Neutrophil (primary cell): ENCODE measurements around a stretch of chr4.

DNA sequence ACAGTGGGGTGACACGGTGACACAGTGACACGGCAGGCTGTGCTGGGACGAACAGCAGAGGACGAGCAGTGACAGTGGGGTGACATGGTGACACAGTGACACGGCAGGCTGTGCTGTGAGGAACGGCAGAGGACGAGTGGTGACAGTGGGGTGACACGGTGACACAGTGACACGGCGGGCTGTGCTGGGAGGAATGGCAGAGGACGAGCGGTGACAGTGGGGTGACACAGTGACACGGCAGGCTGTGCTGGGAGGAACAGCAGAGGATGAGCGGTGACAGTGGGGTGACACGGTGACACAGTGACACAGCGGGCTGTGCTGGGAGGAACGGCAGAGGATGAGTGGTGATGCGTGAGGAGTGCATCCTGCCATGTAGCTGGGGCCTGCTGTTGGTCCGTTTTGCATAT is 36.0 kb upstream of the MXD4 start:
- PRO-cap: no peak

DNA sequence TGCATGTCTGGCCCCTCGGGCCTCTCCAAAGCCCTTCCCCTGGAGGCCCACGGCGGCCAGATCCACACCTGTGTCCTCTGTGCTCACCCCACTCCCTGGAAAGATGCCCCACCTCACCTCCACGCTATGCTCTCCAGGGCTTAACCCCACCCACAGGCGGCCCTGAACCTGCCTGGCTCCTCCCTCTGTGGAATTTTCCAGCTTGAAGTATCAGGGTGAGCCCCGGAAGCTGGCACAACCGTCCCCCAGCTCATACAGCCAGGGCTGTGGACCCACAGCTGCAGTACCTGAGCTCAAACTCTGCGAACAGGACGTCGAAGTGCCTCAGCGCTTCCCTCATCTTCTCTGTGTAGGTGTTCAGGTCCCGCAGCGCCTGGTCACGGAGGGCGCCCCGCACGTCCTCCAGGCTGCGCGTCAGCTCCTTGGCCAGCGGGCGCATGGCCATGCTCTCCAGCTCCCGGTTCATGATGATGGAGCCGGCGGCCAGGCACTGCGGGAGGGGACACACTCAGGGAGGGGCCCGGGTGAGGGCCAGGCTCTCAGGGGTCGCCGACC is 77.3 kb upstream of the MXD4 start:
- PRO-cap: no peak

DNA sequence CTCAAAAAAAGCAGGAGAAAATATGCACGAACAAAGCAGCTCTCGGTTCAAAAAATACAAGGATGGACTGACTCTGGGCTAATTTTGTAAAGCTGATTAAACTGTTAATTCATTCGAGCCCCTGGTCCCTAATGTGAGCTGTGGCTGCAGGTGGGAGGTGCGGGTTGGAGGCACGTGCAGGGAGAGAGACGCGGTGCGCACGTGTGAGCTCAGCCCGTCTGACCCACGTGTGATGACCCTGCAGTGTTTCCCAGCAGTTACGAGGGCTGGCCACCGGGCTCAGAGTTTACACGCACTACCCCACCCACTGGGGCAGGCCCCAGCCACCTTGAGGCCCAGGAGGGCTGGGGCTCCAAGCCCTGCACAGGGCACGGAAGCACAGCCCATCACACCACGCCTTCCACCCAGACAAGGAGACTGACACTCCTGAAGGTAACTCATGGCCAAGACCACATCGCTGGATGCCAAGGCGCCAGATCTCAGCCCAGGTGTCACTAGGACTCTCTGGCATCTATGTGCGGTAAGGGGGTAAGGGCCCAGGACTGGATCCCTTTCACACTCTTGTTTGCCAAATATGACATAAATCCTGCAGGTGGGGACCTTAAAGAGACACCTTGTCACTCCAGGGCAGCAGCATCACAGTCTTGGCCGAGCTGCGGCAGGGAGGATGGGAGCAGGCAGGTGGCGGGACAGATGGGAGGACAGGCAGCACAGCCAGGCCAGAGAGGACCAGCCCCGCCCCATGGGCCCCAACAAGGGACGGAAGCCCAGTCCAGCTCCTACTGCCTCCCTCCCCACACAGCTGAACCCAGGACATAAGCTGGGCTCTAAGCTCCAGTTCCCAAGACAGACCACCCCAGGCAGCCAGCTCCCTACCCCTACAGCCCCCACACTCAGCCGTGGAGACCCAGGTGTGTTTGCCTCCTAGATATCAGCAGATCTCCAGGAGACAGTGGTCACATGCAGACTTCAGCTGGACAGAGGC is 56.9 kb downstream of the ZFYVE28 start:
- PRO-cap: no peak

GRCh38 chr4:2503123-2503719 is 33.2 kb upstream of the FAM193A start:
- PRO-cap: no peak

DNA sequence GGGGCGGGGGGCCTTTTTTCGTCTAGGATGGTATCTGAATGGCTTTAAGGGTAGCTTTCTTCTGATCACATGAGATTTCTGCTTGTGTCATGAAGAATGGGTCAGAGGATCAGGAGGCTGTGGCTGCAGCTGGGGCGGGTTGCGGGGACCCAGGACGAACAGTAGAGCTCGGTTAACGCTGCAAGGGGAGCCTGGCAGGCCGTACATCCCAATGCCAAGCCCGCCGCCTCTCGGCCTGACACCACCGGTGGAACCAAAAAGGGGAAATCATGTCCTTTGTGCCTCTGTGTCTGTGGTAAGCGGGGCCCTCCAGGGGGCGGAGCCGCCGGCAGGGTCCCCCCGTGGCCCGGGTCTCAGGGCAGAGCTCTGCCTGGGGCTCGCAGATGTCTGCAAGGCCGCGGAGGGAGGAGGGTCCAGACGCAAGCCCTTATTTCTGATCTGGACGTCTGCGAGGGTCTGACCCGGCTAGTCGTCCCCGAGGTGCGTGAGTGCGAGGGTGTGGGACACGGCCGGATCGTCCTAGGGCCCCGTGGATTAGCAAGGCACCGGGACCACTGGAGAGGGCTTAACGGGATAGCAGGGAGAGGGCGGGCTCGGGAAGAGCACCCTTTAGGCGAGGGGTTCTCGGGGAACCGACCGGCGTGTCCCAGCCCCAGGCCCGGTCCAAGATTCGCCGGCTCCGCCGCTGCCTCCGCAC is 1.1 kb upstream of the FAM193A start:
- PRO-cap: no peak

DNA sequence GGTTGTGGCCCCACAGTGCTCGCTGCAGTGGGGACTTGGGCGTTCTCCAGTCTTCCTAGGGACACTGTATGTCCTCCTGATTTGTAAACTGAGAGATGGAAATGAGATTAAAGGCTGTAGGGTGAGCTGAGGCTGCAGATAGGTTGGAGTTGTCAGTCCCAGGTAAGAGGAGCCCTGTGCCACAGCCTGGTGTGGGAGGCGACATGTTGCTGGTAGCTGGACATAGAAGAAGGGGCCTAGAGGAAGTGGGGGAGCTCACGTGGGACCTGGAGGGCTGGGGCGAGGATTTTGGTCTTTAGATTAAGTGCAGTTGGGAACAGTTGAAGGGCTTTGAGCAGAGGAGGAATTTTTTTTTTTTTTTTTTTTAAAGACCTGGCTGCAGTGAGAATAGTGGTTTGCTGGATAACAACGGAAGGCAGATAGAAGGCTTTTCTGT is 36.0 kb downstream of the FAM193A start:
- PRO-cap: no peak

GRCh38 chr4:2587154-2587817 is 50.8 kb downstream of the FAM193A start:
- PRO-cap: no peak

GRCh38 chr4:2760702-2761502 is 4.8 kb upstream of the TNIP2 start:
- PRO-cap: no peak

- PRO-cap: no peak
These were observed 24.0 kb upstream of the ADD1 start for GRCh38 chr4:2819646-2820037.

- PRO-cap: no peak
These were observed 11.9 kb upstream of the ADD1 start for GRCh38 chr4:2831559-2832298.

DNA sequence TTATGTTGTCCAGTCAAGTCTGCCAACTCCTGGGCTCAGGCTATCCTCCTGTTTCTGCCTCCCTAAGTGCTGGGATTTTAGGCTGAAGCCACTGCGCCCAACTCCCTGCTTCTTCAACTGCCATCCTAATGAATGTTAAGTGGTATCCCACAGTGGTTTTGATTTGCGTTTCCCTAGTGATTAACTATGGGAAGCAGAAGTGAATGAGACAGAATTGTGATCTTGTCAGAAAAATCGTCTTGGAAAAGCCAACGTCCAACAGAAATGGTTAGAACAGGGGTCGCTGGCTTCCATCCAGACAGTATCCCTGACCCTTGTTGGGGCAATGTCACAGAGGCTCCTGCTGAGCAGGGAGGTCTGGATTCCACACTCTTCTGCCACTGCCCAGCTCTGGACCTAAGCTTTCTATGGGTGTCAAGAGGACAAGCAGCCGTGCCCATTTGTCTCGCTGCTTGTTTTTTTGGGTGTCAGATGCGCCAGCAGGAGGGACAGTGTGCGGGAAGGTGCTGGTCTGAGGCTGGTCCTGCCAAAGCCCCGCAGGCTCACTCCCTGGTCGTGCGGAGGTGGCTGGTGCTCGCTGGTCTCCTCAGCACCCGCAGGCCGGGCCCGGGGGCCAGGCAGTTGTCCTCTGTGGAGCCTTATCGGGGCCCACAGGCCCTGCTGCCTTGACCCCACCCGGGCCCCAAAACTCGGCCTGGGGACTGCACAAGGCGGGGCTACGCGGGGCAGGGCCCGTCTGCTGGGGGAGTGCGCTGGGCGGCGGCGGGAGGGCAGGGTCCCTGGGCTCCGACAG is 697 bp upstream of the ADD1 start:
- PRO-cap: no peak

DNA sequence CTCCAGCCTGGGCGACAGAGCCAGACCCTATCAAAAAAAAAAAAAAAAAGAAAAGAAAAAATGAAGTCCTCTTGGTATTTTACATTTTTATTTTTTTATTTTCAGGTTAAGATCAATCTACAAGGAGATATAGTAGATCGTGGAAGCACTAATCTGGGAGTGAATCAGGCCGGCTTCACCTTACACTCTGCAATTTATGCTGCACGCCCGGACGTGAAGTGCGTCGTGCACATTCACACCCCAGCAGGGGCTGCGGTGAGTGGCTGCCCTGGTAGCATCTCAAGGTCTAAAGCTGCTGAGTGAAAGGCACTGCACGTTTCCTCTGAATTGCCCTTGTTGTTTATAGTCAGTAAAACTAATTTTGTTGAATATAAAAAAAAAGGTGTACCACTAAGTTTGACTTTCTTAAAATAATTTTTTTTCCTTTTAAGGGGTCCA is 40.1 kb downstream of the MFSD10 start:
- PRO-cap: no peak

GRCh38 chr4:2932720-2933246 is 1.8 kb downstream of the MFSD10 start:
- PRO-cap: no peak

GRCh38 chr4:2964278-2964949 is 1.0 kb downstream of the GRK4 start:
- PRO-cap: no peak

DNA sequence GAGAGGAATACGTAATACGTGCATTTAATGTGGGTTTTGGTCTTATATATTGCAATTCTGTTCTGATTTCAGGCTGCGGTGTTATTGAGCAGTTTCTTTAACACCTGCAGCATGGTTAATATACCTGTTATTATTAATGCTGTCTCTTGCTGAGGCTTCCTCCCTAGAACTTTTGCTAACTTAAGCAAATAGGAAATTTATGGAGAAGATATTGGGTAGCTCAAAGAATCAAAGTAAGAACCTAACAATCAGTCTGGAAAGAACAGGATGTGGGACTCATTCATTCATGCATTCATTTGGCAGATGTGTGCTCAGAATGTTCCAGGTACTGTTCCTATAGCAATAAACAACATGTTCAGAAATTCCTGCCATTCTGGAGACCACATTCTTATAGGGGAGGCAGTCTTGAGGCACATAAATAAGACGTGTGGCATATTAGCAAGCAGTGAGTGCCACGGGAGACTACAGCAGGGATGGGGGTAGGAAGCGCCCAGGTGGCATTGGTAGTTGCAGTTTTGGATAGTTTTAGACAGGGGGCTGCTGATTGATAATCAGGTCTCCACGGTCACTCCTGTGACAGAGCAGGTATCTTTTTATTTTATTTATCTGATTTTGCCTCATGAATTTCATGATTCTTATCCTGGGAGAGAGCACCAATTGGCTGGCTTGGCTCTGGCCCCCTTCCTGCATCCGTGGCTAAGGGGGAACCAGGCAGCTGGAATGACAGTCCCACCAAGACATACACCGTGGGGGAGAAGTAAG is 5.1 kb downstream of the GRK4 start:
- PRO-cap: no peak

DNA sequence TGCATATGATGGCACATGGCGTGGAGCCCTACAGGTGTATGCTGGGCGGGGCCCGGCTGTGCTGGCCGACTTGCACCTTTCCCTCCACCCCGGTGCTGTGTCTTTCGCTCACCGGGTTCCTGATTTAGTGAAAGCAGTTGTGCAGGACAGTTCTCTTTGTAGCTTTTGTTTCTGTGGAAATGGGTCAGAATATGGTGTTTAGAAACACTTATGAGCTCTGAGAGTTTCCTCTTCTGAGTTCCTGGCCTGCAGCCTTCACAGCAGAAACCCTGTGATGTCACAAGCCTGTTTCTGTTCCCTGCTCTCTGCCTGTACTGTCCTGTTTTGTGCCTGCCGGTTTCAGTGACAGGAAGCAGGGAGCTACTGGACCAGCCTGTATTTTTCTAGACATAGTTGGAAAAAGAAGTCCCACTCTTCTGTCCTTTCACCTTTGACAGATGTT is 22.4 kb upstream of the MSANTD1 start:
- PRO-cap: no peak

DNA sequence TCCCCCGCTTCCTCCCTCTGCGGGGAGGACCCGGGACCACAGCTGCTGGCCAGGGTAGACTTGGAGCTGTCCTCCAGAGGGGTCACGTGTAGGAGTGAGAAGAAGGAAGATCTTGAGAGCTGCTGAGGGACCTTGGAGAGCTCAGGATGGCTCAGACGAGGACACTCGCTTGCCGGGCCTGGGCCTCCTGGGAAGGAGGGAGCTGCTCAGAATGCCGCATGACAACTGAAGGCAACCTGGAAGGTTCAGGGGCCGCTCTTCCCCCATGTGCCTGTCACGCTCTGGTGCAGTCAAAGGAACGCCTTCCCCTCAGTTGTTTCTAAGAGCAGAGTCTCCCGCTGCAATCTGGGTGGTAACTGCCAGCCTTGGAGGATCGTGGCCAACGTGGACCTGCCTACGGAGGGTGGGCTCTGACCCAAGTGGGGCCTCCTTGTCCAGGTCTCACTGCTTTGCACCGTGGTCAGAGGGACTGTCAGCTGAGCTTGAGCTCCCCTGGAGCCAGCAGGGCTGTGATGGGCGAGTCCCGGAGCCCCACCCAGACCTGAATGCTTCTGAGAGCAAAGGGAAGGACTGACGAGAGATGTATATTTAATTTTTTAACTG is 5.5 kb upstream of the MSANTD1 start:
- PRO-cap: no peak

GRCh38 chr4:3251040-3251579 is 2.2 kb downstream of the MSANTD1 start:
- PRO-cap: no peak

- PRO-cap: no peak
These were observed 17.4 kb downstream of the RGS12 start for GRCh38 chr4:3310187-3310602.

- PRO-cap: no peak
These were observed 24.2 kb downstream of the RGS12 start for GRCh38 chr4:3316744-3317602.